Neutrophil (primary cell): ENCODE results near the gene ULBP3.

DNA sequence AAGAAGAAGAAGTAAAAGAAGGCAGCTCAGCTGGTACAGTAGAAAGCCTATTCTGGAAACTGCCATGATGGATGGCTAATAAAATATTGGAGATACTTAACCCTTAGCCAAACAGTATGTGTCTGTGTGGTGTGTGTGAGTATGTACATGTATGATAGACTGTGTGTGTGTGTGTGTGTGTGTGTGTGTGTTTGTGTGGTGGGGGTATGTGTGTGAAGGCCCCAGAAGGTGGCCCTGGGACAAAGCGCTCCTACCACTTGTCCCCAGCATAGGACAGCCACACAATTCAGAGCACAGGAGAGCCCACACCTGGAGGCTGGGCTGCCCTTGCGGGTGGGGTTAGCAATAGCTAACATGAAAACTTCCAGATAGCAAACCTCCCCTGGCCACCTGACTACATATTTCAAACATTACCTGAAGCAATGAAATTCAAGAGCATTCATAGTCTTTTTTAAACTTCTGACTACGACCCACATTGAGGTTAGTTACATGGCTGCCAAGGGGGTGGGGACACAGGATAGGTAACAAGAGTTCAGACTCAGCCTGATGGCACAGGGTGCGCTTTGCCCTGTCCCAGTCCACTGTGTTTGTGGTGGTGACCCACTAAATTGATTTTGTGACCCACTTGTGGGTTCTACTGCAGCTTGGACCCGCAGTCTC is 34.9 kb downstream of the ZC3H12D start:
- PRO-cap, result no peak

DNA sequence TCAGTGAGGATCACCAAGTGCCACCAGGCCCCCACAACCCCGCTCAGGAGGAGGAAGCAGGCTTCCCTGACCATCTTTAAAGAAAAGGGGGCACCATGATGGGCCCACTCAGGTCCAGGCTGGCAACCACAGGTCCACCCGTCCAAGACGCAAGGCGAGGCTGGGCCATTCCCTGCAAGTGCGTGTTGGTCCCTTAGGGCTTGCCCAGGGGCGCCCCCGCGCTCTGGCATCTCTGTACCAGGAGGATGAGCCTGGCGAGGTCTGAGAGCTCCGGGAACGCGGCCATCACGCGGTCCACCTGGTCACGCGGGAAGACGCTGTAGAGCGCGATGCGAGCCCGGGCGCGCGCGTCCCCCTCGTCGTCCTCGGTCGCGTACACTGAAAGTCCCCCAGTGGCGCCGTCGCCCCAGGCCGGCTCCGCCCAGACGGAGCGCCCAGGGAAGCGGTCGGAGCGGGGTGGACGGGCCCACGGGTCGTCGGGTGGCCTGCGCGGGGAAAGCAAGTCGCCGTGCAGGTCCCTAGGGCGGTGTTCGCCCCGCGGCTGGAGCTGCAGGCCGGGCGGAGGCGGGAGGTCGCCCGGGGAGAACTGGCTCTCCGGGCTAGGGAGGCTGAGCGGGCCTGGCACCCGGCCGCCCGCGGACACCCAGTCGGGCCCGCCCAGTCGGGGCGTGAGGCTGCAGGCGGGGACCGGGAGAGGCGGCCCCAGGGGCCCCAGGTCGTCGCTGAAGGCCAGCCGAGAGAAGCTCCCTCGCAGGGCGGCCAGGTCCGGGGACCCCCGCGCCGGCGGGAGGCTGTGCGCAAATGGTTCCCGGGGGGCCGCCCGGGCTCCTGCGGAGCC is 34.1 kb downstream of the ZC3H12D start:
- PRO-cap, result no peak

GRCh38 chr6:149505197-149505886 is 20.5 kb upstream of the ZC3H12D start:
- PRO-cap, result no peak

GRCh38 chr6:149683230-149684167 is 34.4 kb downstream of the LATS1 start:
- PRO-cap, result no peak

- PRO-cap, result no peak
Observed at GRCh38 chr6:149717094-149717951, 578 bp downstream of the LATS1 start.

DNA sequence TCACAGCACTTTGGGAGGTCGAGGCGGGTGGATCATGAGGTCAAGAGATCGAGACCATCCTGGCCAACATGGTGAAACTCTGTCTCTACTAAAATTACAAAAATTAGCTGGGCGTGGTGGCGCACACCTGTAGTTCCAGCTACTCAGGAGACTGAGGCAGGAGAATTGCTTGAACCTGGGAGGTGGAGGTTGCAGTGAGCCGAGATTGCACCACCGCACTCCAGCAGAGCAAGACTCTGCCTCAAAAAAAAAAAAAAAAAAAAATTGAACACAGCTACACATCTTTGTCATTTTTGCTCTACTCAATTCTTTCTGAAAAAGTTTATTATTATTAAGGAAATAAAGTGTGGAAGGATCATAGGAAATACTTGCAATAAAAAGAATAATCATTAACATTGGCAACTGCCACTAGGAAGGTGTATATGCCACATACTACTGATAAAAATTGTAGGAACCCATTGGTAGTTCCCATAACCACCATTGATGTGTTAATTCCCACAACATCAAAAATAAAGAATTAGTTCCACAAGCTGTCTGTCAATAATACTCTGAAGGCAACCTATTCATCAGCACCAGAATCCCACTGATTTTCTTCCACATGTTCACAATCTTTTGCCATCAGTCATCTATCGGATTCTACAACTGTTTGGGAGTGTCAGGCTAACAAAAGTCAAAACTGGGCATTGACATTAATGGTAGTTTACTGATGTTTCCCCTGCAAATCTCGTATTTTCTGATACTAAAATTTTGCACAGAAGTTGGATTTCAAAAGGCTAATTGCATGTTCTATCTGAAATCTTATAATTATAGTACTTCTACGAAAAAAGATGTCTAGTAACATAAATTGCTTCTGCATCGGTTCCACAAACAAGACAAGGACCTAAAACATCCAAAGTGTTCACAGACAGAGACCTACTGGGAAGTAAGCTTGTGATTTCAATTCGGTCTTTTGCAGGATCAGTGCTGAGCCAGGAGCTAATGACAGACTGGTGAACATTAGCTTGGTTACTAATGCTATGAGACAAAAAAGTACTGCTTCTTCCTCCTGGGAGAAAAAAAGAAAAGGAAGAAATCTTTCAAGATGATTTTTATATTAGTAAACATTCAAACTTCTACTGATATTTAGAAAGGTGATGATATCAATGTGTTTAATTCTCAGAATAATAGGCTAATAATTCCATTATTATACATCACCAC is 8.7 kb upstream of the LATS1 start:
- PRO-cap, result no peak

- PRO-cap, result no peak
Observed at GRCh38 chr6:149842460-149843133, 21.6 kb downstream of the LRP11 start.

DNA sequence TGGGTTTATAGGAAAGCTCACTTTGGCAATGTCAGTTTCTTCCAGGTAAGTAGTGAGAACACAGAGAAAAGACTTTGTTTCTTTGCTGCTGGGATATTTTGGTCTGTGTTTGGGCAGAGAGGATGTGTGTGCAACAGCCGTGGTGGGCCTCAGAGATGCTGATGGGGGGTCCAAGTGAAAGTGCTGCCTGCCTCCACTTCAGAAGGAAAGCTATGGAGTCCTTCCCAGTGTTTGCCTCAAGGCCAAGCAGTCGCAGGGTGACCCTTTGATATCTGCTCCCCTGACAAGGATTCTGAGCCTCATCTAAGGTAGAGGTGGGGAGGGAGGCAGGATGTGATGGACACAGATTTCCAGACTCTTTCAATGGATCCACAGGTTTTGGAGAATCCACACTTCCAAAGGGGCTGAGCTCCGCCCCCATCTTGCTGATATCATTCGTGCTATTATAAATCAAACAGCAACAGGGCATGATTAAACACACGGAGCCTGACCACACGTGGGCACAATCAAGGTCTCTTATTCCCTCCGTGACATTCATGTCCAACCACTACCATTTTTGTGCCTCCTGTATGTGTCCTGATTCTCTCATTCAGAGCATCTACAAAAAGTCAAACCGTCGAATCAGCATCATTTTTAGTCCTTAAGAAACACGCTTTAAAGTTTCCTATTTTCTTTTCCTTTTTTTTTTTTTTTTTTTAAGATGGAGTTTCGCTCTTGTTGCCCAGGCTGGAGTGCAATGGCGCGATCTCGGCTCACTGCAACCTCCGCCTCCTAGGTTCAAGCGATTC is 2.1 kb downstream of the LRP11 start:
- PRO-cap, result no peak

DNA sequence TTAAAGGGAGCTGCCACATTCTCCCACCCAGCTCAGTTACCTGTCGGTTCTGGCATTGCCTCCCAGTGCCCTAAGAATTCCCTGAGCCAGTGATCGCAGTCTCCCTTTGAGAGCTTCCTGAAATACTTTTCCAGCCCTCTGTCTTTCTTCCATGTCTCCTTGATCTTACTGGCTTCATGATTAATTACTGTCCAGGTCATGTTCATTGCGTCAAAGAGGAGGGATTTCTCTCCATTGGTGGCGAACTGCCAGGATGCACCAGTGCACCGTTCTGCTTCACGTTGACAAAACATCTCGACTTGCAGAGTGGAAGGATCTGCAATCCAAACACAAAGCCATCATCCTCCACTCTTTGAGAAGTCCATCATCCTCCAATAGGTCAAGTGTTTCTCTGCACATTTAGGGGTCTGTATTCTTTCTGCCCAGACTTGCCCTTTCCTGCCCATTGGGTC is 8.6 kb downstream of the RAET1E start:
- PRO-cap, result no peak

DNA sequence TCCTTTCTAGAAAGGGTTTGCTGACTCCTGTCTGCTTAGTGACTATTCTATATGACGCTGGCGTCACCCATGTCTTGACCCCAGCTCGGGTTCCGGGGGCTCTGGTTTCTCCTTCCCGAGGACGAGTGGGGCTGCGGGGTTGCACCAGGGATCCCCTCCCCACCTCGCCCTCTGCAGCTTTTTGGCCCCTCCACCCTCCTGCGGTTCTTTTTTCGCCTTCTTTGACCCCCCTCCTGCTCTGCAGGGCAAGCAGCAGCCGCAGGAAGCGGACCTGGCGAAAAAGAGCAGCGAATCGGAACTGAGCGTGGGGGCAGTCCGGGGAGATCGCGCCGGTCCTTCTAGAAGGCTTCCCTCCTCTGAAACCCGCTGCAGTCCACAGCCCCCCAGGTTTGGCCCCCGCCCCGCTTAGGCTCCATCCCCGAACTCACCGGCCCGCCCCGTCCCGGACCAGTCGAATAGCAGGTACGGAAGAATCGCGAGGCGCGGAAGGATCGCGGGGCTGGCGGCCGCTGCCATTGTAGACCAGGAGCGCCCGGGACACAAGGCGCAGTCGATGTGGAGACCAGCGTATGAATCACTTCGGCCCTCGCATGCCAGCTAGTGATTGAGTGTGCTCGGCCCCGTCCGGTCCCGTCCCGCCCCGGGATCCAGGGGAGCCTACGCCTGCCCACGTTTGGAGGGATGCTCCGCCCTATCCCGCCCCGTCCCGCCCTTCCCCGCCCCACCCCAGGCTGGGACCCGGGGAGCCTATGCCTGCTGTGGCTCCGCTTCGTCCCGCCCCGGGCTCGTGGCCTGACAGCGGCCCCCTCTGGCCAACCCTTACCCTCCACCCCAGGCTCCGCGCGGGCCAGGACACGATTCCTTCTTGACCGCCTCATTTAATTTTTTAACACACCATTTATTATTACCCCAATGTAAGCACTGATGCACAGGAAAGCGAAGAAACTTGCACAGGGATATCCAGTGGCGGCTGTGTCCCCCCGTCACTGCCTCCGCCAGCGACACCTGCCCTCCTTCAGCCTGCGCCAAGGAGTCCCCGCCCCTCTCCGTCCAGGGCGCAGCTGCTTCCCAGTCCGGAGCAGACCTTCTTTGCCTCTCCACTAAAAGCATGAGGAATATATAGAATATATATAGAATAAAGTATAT is at the start of gene ULBP3:
TSS of gene ULBP3 (minus strand) at position 571 of the 1,146 bp plus-strand sequence.
- PRO-cap, result no peak

- PRO-cap, result no peak
Observed at GRCh38 chr6:150079590-150080012, 10.7 kb upstream of the ULBP3 start.

DNA sequence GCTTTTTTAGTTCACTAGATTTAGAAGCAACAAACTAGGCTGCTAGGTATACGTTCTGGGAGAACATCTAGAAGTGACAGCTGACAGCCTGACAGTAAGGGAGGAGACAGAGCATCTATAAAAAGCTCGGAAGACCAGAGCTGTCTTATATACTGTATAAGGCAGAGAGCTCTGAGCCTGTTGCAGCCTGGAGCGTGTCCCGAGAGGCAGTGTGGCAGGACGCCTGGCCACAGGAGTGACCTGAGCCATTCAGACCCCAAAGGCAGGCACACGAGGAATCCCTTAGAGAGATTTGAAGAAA is 24.6 kb downstream of the PPP1R14C start:
- PRO-cap, result no peak

GRCh38 chr6:150372859-150373688 is 4.3 kb downstream of the IYD start:
- PRO-cap, result no peak

DNA sequence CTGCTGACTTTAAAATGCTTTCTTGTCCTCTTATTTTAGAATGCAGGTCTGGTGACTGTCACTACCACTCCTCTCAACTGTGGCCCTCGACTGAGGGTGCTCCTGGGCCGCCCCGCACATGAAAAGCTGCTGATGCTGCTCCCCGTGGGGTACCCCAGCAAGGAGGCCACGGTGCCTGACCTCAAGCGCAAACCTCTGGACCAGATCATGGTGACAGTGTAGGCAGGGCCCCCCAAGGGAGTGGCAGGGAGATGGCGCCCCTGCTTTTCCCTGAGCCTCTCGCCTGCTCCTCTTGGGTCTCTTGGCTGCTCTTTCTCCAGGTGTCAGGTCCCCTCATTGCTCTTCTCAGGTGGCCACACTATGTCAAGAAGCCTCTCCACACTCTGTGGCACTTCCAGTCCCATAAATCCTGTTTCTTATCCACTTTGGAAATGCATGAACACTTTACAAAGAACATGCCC is 29.2 kb downstream of the IYD start:
- PRO-cap, result no peak

- PRO-cap, result no peak
Observed at GRCh38 chr6:150574338-150574914, 25.3 kb upstream of the PLEKHG1 start.

DNA sequence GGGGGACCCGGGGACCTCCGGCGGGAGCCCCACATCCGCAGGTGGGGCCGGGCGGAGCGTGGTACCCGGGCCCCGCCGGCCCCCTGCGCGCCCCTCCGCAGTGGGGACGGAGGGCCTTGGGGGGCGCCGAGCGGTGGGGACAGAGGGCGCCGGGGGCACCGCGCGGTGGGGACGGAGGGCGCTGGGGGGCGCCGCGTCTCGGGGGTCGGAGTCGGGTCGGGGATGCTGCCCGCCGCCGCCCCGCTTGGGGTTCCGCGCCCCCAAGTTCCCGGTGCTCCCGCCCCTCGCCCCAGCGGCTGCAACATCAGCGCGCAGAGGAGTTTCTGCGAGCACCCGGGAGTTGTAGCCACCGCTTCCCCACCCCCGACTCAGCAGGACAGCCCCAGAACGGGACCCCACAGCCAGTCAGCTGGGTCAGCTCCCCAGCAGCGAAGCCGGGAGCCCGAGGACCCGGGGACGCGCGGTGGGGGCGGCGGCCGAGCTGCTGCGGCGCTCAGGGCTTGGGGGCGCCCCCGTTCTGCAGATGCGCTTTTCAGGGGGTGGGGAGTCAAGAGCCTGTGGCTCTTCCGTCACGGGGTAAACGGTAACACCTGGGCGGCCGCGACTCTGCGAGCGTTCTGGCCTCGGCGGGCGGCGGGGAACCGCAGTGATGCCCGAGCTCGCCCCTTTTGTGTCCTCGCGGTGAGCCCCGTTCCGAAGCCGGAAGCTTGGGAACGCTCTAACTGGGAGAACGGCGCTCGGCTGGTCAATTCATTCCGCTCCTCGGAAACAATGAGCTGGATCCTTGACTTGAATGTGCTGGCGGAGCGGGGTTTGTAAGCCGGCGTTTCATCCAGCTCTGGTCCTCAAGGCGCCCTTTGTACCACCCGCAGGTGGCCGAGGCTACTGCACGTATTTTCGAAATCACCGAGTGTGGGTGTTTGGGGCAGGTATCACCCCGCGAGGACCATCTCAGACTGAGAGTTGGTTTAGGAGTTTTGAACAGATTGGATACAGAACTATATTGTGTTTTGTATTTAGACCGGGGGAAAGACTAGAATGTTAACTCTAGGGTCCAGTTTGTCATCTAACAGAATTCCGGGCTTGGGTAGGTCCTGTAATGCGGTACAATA is 740 bp downstream of the PLEKHG1 start:
- PRO-cap, result no peak

GRCh38 chr6:150632725-150633165 is 33.1 kb downstream of the PLEKHG1 start:
- PRO-cap, result no peak

GRCh38 chr6:150636023-150636477 is 36.4 kb downstream of the PLEKHG1 start:
- PRO-cap, result no peak

- PRO-cap, result no peak
Observed at GRCh38 chr6:151004403-151004910, 139.0 kb downstream of the MTHFD1L start.

- PRO-cap, result no peak
Observed at GRCh38 chr6:151019352-151019791, 153.9 kb downstream of the MTHFD1L start.